Metastatic Lung Carcinoma in the Adrenal Gland (tissue), 1 donor: Measurements from ENCODE around the genes TANGO6, PDF and COG8.

- PRO-cap: no peak
These were observed 21.5 kb upstream of the TANGO6 start for GRCh38 chr16:68821737-68822312.

DNA sequence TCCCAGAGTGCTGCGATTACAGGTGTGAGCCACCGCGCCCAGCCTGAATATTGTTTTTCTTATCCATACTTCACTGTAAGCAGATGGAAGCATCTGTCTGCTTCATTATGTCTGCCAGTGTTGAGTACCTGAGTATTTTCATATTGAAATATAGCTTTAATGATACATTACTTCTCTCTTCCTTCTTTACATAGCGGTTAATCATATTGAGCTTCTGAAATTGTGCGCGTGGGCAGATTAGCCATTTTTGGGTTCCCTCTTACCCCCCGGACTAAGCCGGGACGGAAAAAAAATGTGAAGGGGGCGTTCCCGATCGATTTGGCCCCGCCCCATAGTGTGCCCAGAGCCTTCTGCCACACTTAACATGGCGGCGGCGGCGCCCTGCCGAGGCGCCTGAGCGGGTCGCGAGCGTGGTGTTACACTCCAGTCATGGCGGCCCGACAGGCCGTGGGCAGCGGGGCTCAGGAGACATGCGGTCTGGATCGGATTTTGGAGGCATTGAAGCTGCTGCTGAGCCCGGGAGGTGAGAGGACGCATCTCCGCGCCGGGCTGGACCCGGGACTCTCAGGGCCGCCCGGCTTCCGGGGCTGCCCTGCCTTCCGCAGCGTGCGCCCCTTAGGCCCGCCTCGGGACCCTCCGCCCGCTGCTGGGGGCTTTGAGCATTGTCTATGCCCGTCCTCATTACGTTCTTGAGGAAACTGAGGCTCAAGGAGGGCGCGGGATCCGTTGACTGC lies at the start of gene TANGO6:
Gene TANGO6, plus strand, starts transcription at position 343 of the 734 bp plus-strand sequence.
- PRO-cap: unidirectional peak, plus-strand start at position 373 of the sequence

- PRO-cap: no peak
These were observed 119.6 kb upstream of the HAS3 start for GRCh38 chr16:68985746-68986436.

GRCh38 chr16:69188245-69188570 lies 1.2 kb downstream of the SNTB2 start:
- PRO-cap: no peak

DNA sequence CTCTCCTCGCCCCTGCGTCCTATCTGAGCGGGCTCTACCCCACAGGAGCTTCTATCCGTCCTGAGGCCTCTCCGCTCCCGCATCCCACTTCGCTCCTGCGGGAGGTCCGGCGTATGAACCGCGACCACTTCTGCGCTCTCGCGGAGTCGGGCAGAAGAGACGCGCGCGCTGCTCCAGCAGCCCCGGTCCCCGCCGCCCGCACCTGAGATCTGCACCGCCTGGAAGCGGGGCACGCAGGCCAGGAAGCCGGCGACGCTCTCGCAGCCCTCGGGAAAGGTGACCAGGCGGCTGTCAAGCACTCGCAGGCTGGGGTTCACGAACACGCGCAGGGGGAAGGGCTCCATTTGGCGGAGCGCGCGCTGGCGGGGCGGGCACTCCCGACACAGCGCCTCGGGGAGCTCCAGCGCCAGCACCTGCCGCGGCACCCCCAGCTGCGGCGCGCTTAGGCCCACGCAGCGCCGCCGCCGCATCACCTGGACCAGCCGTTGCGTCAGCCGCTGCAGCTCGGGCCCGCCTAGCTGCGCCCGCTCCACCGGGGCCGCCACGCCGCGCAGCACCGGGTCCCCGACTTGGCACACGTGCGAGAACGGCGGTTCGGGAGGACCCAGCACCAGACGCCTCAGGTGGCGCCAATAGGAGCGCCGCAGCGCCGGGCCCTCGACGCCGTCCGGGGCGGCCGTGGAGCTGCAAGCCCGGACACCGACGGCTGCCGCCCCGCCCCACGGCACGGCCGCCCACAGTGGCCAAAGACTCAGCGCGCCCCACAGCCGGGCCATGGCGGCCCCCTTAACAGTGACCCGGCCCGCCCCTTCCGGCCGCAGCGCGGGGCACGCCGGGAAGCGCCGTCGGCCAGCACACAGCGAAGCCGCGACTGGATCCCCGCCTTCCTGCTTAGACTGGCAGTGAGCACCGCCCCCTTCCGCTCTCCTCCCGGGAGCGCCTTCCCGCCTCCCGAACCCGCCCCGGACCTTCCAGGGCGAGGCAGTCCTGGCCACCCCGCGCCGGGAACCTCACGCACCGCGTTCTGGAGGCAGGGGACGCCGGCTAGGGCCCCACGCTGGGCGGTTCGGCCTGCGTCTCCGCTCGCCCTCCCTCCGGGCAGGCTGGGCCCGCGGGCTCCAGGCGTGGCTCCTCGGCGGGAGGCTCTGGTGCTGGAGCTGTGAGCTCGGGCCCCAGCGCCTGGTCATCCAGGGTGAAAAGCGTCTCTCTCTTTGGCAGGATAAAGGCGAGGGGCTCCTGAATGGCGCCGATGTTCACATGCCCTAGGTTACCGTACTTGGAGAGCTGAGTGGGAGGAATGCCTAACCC lies at the start of gene PDF:
Gene PDF, minus strand, starts transcription at position 794 of the 1,308 bp plus-strand sequence.
- PRO-cap: bidirectional peak, plus-strand start at position 969 of the sequence, minus-strand start at position 810 of the sequence

DNA sequence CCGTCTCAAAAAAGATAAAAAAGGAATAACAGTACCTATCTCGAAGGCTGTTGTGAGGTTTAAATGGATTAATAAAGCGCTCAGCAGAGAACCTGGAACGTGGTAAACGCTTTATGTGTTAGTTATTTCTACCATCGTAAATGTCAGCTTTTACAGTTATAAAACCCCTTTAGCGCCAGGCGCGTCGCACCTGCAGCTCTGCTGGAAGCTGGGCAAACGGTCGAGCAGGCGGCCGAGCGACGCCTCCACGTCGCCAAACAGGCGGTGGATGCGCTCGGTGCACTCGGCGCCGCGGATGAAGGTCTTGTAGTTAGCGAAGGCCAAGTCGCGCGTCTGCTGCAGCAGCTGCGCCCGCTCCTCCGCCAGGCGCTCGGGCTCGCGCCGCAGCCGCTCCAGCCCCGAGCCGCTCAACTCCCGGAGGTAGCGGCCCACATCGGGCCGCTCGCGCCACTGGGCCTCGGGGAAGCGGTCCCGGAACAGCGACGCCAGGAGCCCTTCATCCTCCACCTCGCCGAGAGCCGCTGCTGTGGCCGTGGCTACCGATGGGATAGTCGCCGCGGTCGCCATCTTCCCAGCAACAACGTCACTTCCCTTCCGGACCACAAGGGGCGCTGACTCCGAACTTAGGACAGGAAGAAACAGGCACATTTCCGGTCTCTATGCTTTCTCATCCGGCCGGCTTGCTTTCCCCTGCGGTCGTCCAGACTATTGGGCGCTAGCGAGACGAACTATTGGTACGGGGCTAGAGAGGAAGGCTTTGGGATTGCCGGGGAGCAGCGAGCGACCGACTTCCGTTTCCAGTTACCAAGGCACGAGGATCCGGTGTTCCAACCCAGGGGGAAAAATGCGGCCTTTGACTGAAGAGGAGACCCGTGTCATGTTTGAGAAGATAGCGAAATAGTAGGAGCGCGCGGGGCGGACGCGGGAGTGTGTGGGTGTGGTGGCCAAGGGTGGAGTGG lies at the start of gene COG8:
Gene COG8, minus strand, starts transcription at position 579 of the 959 bp plus-strand sequence.
- PRO-cap: unidirectional peak, plus-strand start at position 309 of the sequence; bidirectional peak, plus-strand start at position 800 of the sequence, minus-strand start at position 582 of the sequence

DNA sequence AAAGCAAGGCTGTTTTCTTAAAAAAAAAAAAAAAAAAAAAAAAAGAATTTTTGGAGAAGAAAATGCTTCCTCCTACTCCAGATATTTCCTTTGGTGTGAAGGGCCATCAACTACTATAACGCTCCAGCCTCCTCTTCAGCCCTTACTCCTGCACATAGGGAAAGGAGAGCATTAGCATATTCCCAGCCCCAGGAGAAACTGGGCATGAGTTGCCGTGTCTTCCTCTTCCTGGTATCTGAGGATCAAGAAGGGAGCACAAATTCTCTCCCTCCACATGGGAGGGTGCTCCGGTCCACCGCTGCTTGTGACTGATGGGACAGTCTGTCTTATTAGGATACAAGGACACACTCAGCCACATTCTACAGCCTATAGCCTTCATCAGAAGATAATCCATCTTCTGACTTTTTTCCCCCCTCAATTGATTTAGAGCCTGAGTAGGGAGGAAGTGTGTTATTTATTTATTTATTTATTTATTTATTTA lies 16.7 kb upstream of the CYB5B start:
- PRO-cap: no peak

- PRO-cap: bidirectional peak, plus-strand start at chr16:69423507, minus-strand start at chr16:69423341
These were observed 1.3 kb upstream of the CYB5B start for GRCh38 chr16:69423026-69423701.

DNA sequence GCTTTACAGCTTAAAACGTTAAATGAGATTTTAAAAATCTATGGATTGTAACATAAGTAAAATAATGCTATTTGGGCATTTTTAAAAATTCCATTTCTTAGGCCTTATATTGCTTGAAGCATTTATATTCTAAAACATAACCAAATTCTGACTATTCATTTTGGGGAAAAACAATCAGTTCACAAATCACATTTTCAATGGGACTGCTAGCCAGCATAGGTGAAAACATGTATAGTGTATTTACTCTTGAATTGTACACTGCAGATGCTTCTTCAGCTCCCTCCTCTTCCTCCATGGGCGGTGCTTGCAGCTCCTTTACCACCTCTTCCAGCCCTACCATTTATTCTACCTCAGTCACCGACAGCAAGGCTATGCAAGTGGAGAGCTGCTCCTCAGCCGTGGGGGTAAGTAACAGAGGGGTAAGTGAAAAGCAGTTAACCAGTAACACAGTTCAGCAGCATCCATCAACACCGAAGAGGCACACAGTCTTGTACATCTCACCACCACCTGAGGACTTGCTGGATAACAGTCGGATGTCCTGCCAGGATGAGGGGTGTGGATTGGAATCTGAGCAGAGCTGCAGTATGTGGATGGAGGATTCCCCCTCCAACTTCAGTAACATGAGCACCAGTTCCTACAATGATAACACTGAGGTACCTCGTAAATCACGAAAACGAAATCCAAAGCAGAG lies 79.5 kb downstream of the NQO1 start:
- PRO-cap: no peak

GRCh38 chr16:69655388-69655939 lies 70.9 kb downstream of the NQO1 start:
- PRO-cap: no peak

GRCh38 chr16:69728274-69728952 lies 2.1 kb upstream of the NQO1 start:
- PRO-cap: unidirectional peak, minus-strand start at chr16:69728700

- PRO-cap: no peak
These were observed 91.5 kb upstream of the CLEC18A start for GRCh38 chr16:69859550-69860198.

- PRO-cap: no peak
These were observed 25.1 kb downstream of the CLEC18C start for GRCh38 chr16:70198692-70199104.

DNA sequence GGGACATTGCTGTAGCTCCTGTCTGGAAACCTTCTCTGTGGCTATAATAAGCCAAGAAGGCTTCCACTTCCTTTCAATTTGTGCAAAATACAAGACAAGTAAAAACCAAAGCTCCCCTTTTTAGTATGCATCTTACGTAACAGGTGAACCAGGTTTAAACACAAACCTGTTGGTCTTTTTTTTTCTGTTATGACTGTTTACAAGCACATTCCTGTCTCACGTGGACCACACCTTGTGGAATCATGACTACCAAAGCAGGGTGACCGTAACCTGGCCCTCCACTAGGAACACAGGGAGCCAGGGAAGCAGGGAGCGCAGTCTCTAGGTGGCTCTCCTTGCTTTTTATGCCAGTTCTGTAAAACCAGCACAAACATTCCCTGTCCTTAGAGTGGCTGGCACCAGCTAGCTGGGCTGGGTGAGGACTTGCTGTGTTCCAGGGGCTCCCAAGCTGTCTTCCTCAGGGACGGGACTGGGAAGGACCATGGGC lies 44.0 kb downstream of the DDX19A start:
- PRO-cap: no peak

GRCh38 chr16:70408983-70409349 lies 29.9 kb downstream of the ST3GAL2 start:
- PRO-cap: no peak

DNA sequence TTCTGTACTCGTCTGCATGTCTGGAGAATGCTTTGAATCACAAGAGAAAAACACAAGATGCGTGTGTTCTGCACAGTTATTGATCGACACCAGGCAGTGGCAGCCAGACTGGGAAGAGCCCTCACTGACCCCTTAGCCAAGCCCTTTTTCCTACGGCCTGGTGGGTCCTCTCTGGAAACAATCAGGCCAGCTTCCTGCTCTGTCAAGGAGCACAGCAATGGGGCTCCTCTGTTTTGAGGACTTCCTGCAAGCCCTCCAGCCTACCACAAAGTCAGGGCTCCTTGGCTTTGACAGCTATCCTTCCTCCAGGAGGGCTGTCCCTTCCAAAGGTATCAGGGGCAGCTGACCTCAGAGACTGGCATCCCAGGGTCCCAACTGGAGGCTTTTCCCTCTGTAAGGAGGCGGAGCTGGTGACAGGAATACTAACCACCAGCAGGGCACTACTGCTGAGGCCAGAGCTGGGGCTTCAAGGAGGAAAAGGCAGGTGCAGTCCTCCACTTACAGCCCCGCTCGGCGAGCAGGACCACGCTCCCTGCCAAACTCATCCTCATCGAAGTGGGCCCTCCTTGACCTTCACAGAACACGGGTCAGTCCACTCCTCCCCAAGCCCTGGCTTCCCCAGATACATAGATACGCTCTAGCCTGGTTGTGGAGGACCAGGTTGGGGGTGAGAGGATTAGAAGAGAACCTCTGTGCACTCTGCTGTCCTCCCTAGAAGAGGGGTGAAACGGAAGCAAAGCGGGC lies 20.7 kb downstream of the ST3GAL2 start:
- PRO-cap: no peak

DNA sequence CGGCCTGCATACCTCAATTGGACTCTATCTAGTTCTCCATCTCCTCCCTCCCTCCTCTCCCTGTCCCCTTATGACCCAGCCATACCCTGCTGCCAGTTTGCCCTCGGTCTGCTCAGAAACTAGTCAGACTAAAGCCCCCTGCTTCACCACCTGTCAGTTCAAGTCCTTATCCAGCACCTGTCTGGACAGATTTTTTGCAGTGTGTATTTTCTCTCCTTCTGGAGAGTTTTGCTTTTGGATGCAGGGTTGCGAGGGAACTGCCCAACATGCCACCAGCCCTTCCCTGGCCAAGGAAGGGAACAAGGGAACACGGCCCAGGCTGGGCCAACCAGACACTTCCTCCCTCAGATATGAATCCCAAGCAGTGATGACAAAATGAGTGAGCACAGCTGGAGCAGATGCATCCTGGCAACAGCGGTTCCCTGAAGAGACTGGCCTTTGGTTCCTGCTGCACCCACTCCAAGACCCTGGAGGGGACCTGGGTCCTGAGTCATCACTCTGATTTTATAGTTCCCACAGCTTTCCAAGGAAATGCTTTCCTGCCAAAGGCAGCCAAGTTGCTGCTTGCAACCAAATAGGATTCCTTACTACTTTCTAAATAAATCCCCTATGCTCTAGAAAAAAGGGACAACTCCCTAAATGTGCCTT lies 5.5 kb downstream of the ST3GAL2 start:
- PRO-cap: no peak

DNA sequence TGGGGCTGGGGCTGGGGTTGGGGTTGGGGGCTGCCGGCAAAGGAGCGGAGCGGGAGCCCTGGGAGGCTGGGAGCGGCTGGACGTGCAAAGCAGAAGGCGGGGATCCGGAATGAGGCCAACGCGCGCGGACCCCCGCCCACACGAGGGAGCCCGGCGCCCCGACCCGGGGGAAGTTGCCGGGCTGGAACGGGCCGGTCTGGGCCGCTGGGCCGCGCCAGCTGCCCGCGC lies 334 bp downstream of the ST3GAL2 start:
- PRO-cap: no peak

- PRO-cap: no peak
These were observed 36.2 kb upstream of the IL34 start for GRCh38 chr16:70610122-70610600.

DNA sequence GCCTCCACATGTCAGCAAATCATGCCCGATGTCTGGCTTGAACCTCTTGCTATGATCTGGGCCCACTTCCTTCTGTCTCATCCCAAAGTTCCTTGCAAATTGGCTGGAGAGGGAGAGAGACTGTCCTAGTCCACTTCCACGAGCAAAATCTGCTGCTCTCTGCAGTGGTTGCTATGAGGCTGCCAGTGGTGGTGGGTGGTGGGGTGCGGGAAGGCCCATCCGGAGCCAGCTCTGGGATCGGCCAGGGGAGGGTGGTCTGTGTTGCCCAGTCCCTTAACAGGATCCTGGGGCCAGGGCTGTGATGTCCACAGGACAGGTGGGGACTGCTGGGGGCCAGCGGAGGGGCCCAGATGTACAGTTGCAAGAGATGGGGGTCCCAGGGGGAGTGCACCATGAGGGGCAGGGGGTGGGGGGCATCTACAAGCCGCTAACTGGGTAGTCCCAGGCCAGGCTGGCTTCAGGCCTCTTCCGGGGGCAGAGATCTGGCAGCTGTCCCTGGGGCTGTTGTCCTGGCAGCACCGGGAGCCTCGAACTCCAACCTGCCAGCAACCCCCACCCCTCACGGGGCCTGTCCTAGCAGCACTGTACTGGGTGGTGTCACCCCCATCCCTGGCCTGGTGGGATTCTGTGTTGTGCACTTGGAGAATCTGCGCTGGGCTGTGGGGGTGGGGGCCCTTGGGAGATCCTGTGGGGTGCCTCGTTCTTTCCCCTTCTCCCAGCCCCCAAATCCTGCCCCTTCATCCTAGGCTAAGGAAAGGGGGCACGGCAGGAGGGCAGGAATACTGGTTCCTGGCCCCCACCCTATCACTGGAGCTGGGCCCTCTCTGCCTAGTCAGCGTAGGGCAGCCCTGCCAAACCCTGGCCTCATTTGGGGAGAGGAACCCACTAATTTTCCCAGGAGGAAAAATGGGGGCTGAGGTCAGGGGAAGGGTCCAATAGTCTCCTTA lies 1.6 kb downstream of the MTSS2 start:
- PRO-cap: no peak